Astrocyte (in vitro differentiated cells and primary cell): ENCODE measurements around a stretch of chr15.

GRCh38 chr15:101430028-101430457 is 59.5 kb downstream of the PCSK6 start:
- PRO-cap: no peak
- RRBS, 2 experiments: no CpG with 5 or more reads among the region's 17 CpGs

DNA sequence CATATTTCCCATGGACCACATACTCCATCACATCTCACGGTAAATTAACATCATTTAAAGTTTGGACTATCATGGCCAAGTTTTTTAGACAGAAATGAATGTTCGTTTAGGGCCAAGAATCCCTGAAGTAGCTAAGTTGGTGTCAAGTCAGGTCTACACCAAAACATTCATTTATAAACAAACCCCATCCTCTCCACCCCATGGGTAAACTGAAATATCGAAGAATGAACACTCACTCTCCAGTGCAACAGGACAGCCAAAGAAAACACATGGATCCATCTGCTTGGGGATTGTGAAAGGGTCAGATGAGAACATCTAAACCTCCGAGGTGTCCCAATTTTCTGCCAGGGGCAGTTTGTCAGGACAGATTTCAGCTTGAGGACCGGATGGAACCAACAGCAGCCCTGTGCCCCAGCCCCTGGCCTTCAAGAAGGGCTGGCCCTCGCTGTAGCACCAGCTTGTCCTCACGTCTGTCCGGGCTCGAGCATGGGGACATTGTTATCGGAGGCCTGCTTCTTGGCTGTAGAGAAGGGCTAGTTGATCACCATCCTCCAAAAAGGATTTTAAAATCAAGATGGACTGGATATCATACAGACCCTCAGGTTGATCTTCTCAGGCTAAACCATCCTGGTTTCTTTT is 45.5 kb downstream of the PCSK6 start:
- PRO-cap: no peak
- RRBS, 2 experiments: 84 to 94% methylated on average over 4 of the region's 10 CpGs

DNA sequence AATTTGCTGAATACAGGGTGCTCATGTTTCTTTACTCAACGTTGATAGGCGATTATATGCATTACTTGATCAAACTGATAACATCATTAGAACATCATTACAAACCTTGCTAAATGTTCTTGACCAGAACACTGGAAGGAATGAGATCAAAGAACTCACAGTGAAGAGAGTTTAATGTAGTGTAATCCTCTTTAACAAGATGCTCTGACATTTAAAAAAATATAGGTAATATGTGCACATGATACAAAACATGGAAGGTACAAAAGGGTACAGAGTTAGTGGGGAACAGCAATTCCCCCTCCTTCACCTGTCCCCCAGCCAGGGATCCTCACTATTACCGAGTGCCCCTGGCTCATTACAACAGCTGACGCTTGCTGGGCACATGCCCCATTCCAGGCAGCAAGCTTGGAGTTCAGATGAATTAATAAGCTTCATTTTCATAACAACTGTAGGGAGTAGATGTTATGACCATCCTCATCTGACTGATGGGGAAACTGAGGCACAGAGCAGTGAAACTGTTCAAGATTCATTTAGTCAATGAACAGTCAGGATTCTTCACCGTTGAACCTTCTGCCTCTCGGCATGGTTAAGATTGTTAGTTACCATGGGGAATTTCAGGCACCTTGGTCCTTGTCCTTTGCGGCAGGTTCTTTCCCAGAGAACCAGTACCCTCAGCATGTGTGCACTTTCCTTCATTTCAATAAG is 41.2 kb downstream of the PCSK6 start:
- PRO-cap: no peak
- RRBS, 2 experiments: no CpG with 5 or more reads among the region's 7 CpGs

DNA sequence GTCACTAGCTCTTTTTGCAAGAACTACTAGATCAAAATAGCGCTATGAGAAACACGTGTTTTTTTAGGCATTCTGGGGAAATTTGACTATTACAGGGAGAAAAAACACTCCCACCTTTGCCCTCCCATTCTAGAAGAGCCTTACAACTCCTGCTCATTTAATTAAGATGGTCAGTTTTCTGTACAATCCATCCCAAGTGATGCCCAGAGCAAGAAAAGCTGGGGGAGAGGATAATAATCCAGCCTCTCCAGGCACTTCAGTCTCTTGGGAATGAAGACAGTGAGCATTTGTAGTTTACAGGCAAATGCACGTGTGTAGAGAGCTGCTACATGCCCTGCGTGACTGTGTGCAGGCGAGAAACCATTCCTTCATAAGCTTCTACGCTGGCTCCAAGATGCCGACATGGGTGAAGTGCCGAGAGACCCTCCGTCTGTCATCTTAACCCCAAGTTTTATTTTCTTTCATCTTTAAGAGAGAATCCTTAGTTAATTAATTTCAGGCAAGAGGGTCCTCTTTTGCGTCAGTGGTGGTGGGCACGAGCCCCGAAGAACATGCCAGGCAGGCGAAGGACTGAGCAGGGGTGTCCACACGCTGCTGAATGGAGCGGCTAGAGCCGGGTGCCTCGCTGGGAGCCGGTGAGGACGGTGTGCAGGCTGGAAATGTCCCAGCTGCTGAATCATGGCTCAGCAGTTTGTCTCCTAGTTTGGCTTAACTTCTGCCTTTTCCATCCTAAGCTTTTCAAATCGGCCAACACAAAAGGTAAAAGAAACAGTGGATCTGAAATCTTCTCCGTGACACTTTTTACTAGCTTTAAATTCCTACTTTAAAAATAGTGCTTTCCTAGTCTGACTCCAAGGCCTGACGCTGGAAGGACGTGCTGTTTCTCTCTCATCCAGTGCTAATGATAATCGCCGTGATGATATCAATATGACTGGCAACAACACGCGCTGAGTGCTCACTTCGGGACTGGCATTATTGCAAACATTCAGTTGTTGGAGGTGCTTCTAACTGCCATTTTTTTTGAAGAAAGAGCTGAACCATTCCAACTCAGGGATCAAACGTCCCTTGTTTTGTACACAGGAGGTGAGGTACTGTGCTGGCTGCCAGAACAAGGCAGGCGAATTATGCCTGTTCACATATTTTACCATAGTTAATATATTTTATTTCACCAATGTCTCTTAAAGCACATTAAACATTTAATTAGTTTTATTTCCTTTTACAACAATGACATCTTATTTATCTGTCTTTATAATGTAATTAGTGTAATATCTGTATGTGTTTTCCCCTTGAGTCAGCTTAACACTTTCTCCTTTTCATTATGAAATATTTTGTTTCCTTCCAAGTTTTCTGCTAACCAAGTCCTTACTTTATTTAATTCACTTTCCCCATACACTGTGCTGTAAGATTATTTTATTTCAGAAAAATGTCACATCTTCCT is 19.9 kb downstream of the PCSK6 start:
- PRO-cap: no peak
- RRBS, 2 experiments: no CpG with 5 or more reads among the region's 30 CpGs

DNA sequence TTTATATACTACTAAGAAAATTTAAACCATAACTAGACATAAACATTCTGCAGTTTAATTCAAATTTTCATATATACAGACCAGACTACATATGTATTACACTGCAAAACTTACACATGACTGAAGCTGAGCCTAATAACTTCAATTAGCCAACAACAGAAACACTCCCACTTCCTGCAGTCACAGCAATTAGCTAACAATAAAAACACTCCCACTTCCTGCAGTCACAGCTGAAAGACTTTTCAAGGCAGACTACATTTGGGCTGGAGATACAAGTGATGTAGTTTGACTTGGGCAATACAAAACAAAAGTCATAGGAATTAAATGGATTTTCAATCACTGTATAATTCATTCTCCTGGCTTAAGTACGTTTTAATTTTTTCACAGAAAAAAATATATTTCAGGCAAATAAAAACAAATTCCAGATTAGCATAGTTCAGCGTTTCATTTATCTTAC is 10.3 kb downstream of the TM2D3 start:
- PRO-cap: no peak
- RRBS, 2 experiments: no CpG with 5 or more reads among the region's 2 CpGs

GRCh38 chr15:101661629-101661987 is 9.4 kb upstream of the TM2D3 start:
- PRO-cap: no peak
- RRBS, 2 experiments: no CpG with 5 or more reads among the region's 2 CpGs

DNA sequence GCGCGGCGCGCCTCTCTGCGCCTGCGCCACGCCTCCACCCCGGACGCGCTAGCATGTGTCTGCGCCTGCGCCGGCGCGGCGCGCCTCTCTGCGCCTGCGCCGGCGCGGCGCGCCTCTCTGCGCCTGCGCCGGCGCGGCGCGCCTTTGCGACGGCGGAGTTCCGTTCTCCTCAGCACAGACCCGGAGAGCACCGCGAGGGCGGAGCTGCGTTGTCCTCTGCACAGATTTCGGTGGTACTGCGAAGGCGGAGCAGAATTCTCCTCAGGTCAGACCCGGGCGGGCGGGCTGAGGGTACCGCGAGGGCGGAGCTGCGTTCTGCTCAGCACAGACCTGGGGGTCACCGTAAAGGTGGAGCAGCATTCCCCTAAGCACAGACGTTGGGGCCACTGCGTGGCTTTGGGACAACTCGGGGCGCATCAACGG is 168.1 kb downstream of the OR4F15 start:
- PRO-cap: no peak
- RRBS, 2 experiments: no CpG with 5 or more reads among the region's 56 CpGs